ENCODE results near the genes SLC25A48, FAM53C and KDM3B.

DNA sequence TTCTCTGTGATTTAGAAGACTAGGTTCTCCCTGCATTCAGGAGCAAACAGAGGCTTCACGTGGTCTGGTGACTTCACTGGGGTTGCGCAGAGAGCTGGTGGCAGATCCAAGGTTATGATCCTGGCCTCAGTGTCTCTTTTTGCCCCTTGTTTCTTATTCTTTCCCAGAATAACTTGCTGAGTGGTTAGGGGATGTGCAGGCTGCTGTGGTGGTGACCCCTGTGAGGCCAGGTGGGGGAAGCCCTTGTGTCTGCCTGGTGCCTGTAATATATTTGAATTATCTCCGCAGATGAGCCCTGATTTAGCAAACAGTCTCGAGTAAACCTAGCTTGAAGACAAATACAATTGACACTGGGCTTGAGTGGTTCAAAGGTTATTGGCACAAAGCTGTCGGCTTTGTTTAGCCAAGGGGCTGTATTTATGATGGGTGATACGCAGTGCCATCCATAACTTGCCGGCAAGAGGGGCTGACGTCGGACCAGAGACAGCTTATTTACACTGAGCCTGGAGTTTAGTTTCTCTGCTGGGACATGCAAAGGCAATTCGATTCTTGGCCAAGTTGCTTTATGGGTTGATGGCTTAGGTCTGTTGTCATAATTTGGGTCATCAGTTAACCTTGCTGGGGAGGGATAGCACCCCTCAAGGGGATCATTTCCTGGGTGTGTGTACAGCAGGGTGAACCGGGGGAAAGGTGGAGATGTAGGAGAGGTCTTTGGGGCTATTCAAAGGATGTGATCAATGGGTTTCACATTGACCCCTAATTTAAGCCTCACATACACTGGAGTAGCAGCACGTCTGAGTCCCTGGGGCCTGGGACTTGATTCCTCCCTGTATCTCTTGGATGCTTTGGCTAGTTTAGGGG is 20.0 kb upstream of the PITX1 start:
- PRO-cap: unidirectional peak, plus-strand start at position 71 of the sequence; unidirectional peak, plus-strand start at position 446 of the sequence; bidirectional peak, plus-strand start at position 650 of the sequence, minus-strand start at position 485 of the sequence
- RAMPAGE, long total RNA: no peak

- PRO-cap: no peak
- RAMPAGE, long total RNA: no peak
Measured at GRCh38 chr5:135154100-135154824, 120.2 kb upstream of the PITX1 start.

DNA sequence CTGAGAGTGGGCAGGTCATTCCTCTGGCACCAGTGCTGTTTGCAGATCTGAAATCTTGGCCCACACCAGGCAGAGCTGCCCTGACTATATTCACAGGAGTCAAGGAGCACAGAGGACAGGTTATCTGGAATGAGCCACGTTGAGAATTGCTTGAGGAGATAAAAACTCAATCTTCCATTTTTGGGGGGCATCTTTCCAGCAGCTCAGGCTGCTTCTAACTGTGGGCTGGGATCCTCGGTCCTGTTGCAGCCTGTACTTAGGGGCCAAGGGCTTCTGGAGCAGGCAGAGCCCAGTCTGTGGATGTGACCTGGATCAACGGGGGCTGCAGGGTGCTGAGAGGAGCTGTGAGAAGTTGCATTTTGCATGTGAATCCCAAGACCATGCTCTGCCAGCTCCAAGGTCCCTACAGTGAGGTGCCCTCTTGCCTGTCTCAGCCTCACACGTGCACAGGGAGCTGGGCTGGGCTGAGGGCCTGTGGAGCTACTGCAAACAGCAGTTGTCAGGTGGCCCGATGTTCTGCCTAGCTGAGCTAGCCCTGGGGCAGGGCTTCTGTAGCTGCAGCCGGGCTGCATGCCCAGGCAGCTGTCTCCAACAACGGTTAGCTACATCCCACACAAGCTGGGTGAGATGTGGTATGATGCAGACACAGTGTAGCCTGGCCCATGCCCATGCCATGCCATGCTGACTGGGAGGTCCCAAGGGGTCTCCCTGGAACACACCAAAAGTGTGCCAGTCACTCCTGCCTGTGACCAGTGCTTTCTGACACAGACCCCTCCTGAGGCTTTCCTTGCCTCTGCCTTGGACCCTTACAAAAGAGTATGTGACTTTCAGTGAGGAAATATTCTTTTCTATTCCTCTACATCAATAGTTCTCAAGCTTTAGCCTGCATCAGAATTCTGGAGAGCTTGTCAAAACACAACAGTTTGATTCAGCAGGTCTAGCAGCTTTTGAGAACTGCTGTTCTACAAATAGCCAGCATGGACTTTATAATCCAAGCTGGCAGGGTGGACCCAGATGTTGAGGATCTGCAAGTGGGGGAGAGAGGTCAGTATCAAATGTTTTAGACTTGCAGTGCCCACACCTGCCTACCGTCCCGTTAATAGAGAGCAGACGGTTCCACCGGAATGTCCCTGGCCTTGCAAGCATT is 62.0 kb downstream of the MACROH2A1 start:
- PRO-cap: no peak
- RAMPAGE, long total RNA: no peak

DNA sequence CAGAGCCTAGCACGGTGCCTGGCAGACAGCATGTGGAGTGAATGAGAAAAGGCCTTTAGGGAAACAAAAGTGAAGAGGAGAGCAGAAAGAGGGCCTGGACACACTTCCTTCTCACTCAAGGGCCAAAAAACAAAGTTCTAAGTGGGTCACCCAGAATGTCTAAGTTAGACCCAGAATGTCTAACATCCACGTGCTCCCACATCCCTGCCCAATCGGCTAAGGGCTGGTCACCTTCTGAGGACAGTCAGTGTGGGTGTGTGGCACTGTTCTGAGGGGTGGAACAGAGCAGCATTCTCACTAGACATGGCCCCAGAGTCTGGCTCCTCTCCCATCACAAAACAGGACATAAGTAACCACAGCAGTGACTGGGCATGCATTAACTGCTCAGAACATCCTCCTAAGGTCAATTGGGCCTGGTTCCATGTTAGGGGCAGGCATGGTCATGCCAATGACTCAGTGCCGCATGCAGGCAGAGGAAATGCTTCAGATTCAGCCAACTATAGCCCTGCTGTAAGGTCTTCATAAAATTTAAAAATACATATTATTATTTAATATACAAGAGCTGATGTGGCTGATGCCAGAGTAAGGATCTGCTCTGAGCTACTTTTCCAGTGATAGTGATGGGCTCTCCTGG is 13.0 kb downstream of the MACROH2A1 start:
- PRO-cap: no peak
- RAMPAGE, long total RNA: no peak

GRCh38 chr5:135560766-135561220 is 18.0 kb downstream of the CXCL14 start:
- PRO-cap: no peak
- RAMPAGE, long total RNA: no peak

GRCh38 chr5:135705694-135706519 is 127.1 kb upstream of the CXCL14 start:
- PRO-cap: no peak
- RAMPAGE, long total RNA: no peak

GRCh38 chr5:135834244-135834835 is at the start of gene SLC25A48:
Gene SLC25A48, plus strand, starts transcription at chr5:135834663.
- PRO-cap: no peak
- RAMPAGE, long total RNA: no peak

DNA sequence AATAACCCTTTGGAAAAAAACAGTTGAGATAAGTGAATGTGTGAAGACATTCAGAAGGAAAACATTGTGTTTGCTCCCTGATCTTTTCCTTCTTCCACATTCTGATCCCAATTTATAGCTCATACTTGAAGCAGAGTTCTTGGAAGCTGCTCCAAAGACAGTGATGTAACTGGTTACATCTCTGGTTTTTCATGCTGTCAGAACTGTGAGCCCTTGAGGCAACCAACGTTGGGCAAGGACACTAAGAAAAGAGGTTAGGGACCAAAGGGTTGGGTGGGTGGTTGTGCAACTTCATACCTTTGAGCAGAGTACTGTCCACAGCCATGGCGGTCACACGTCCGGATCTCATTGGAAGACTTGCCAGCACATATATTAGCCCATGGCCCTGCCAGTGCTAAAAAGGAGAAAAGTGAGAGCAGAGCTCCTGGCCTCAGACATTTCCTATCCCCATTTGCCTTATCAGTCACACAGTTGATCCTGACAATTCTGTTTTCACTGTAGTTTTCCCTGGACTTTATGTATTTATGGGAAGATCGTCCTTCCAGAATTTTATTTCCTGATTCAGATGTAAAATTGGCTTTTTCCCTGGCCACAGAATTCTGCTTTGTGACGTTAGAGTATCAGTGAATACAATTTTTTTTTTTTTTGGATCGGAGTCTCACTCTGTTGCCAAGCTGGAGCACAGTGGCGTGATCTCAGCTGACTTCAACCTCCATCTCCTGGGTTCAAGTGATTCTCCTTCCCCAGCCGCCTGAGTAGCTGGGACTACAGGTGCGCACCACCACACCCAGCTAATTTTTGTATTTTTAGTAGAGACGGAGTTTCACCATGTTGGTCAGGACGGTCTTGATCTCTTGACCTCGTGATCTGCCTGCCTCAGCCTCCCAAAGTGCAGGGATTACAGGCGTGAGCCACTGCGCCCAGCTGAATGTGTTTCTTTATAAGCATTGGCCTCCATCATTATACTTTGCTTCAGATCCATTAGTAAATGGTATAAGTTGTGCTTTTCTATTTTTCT is 1.9 kb downstream of the LECT2 start:
- PRO-cap: no peak
- RAMPAGE, long total RNA: no peak

- PRO-cap: no peak
- RAMPAGE, long total RNA: no peak
Measured at GRCh38 chr5:136020547-136021115, 8.2 kb upstream of the TGFBI start.

GRCh38 chr5:136053230-136054372 is 24.8 kb downstream of the TGFBI start:
- PRO-cap: no peak
- RAMPAGE, long total RNA: no peak

DNA sequence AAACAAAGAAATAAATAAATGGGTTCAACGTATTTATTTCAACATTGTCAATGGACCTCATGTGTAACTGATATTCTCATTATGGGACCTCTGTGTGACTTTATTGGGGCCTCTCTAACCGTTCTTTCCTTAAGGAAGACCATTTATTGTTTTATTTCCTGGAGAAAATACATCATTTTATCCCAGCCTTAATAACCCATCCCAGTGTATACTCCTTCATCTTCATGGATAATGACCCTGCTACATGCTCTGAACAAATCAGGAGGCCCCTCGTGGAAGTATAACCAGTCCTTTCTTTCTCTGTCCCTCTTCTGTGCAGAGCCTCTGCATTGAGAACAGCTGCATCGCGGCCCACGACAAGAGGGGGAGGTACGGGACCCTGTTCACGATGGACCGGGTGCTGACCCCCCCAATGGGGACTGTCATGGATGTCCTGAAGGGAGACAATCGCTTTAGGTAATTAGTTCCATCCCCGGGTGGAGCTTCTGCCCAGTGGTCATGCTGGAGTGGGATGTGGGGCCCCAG is 26.6 kb downstream of the TGFBI start:
- PRO-cap: no peak
- RAMPAGE, long total RNA: no peak

DNA sequence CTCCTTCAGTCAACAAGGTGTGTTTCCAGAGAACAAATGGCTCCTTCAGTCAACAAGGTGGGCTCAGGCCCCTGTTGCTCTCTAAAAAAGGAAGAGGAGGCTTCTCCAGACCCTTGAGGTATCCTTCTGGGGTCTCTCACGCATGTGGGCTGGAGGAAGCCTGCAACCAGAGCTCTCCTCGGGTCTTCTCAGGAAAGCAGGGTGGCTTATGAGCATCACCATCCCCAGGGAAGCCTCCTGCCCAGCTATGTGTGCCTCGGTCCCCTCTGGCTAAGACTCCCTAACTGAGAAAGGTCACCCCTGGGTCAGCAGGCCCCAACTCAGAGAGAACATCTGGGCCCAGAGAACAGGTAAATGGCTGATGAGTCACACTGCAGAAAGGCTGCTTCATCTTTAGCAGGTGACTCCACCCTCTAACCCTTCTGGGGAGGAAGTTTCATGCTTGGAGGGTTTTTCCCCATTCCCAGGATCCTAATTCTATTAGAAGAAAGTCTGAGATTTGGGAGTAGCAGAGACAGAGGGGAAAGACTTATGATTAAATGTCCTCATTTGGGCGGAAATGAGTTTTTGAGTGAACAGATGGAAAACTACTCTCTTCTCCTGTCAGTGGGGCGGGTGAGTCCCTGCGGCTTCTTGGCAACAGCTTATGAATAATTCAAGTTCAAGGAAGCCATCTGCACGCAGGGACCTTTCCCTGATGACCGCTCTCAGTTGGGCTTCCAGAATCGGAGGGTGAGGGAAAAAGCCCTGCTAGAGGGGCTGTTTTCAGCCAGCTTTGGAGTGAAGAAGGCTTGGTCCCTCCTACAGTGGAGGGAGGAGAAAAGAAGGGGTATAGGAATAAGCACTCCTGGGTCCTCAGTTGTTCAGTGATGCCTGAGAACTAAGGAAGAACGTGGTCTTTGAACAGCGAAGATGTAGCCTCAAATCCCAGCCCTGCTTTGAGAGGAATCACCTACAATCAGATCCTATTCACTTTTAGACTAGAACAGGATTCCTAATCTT is 42.0 kb downstream of the TGFBI start:
- PRO-cap: no peak
- RAMPAGE, long total RNA: no peak

GRCh38 chr5:136975218-136976004 is 523.7 kb downstream of the SPOCK1 start:
- PRO-cap: no peak
- RAMPAGE, long total RNA: no peak

- PRO-cap: bidirectional peak, plus-strand start at chr5:137142640, minus-strand start at chr5:137142402
- RAMPAGE, long total RNA: no peak
Measured at GRCh38 chr5:137142518-137143140, 356.5 kb downstream of the SPOCK1 start.

GRCh38 chr5:137566741-137567011 is 67.5 kb upstream of the SPOCK1 start:
- PRO-cap: no peak
- RAMPAGE, long total RNA: no peak

DNA sequence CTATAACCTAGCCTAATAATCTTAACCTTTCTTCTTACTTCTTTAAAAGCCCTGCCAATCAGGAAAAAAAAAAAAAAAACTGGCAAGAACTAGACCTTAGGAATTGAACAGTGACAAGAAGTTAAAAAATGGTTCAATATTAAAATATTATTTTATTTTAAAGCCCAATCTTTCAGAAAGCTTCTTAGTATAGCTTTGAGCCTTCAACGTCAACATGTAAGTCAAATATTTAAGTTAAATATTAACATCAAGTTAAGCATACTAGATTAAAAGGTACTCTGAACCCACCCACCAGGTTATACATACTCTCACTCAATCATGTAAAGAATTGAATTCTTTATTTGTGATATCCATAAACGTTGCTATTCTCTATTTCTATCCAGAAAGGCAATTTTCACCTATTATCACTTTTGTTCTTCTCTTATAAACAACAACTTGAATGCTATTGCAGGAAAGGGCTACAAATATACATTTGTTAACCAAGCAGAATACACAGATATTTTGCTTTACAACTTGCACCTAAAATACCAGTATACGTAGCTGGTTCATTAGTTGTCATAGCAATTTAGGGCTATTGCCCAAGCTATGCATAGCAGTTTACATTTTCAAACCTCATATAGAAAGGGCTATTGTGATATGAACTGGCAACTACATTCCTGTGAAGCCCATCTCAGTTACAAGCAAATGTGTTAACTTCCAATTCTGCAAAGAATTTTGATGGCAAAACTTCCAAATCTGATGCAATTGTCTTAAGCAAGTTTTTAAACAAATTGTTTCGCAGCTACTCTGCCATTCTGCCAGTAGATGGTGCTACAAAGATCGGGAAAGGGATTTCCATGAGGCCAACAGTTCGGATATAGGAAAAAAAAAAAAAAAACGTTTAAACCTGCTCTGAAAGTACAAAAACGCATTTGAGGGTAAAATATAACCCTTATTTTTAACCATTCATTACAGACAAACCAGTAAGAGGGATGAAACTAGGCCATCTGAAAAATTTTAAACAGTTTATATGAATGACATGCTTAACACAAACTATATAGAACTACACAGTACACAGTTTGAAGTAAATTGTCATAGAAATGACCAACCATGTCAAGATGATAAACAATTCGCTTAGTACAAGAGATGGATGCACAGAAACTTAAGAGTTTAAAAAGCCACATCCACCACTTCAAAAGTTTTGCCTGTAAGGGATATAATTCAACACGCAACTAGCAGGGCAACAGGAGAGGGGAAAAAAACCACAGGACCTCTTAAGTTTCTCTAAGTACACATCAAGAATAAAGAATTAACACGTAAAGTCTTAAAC is 2.5 kb downstream of the HNRNPA0 start:
- PRO-cap: no peak
- RAMPAGE, long total RNA: no peak

- PRO-cap: no peak
- RAMPAGE, long total RNA: no peak
Measured at GRCh38 chr5:137997768-137998317, 35.0 kb downstream of the FAM13B start.

DNA sequence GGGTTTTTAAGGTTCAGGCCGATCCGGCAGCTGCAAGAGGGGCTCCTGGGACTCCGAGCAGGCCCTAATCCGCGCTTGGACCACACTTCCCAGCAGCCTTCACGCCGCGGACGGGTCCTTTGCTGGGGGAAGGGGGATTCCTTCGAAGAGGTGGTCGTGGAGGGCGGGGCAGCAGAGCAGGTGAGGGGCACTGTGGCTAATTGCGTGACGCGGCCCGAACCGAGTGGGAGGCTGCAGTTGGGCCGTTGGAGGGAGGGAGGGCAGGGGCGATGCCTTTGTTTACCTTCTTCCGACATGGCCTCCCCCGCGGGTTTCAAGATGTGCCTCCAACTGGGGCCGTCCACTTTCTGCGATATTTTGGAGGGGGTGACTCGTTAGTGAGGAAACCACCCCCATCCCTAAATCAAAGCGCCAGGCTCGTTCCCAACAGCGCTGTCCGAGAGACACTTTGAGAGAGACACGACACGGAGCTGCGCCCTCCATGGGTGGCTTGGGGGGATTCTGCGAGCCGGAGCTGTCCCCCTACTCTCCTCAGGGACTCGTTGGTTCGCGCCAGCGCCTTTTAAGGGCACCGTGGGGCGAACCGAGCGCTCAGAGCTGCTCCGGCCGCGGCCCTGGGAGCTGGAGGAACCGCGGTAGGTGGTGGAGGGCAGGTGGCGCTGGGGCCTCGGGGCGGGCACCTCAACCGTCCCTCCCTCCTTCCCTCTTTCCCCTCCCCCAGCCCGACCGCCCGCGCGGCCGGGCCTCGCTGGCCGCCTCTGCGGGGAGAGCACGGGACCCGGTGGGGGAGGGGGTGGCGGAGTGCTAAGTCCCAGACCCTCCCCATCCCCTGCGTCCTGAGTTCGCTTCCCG is at the start of gene FAM53C:
Gene FAM53C (plus strand): TSS at position 594 of the 852 bp plus-strand sequence.
- PRO-cap: bidirectional peak, plus-strand start at position 83 of the sequence, minus-strand start outside the sequence; bidirectional peak, plus-strand start at position 594 of the sequence, minus-strand start at position 294 of the sequence
- RAMPAGE, long total RNA: start-site peak on the plus strand centred at position 592 of the sequence, 8 bp wide, 178 and 222 reads in 2 replicates

DNA sequence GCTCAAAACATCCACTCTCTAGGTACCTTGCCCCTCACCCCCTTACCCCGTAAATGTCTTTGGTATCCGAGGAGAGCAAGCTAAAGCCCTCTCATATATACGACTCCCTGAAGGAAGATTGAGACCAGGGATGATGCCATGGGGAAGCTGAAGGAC is 306 bp upstream of the KDM3B start:
- PRO-cap: no peak
- RAMPAGE, long total RNA: no peak

DNA sequence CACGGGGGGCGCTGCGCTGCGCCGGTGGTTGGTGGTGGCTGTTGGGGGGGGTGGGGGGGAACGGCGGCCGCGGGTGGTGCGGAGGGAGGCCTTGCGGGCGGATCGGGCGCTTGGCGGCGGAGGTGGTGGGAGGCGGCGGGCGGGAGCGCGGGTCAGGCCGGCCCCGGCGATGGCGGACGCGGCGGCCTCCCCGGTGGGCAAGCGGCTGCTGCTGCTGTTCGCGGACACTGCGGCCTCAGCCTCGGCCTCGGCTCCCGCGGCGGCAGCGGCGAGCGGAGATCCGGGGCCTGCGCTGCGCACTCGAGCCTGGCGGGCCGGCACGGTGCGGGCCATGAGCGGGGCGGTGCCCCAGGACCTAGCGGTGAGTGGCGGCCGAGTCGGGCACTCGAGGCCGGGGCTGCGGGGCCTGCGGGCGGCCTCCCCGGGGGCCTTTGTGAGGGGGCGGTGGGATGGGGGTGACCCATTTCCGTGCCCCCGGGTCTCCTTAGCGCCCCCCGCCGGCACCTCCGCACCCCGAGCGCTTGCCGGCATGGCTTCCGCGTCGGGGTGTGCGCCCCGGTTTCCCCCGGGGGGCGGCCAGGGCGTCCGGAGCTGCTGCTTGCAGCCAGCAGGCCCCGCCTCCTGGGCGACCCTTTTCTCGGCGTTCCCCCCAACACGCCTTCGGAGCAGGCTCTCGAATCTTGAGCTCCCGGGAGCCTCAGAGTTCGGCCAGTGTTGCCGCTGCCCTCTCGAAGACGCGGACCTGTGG is at the start of gene KDM3B:
Gene KDM3B (plus strand): TSS at position 59 of the 748 bp plus-strand sequence.
- PRO-cap: unidirectional peak, plus-strand start at position 70 of the sequence; bidirectional peak, plus-strand start at position 644 of the sequence, minus-strand start at position 535 of the sequence
- RAMPAGE, long total RNA: no peak

Measured in Karpas-422 (cell line).